Spleen (tissue), 7 donors: Measurements from ENCODE around the gene CLDN3.

DNA sequence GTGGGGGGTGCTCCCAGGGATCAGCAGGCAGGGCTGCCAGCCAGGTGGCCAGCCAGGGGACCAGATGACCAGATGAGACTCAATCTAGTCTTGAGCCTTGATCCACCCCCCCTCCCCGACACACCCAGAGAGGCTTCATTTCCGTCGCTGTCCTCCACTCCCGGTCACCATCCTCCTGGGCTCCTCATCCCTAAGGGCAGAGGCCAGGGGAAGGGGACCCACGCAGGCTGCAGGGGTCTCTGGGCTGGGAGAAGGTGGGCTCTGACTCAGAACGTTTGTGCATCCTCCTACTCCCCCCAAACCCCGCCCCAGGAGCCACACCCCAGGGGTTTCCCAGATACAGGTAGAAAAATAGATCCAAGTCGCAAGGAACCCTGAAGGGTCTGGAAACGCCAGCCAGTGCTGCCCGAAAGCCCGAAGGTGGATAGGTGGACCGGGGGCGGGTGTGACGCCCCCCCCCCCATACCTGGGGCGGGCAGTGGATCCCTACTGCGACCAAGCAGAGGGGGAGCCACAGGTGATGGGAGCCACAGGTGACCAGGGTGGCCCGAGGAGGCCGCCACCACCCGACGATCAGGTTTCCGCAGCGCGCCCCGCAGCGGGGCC lies 855 bp downstream of the STX1A start:
- PRO-cap, 4 experiments, result no peak in any of the 4 experiments
- RAMPAGE, long total RNA, 4 experiments, result no peak in any of the 4 experiments

- PRO-cap, 4 experiments, result no peak in any of the 4 experiments
- RAMPAGE, long total RNA, 4 experiments, result no peak in any of the 4 experiments
Observed at GRCh38 chr7:73770075-73771075, at the start of gene CLDN3. Gene CLDN3 (minus strand): TSS chr7:73770270.

- PRO-cap, 4 experiments, result no peak in any of the 4 experiments
- RAMPAGE, long total RNA, 4 experiments, result no peak in any of the 4 experiments
Observed at GRCh38 chr7:73986100-73986878, 41.7 kb upstream of the ELN start.

DNA sequence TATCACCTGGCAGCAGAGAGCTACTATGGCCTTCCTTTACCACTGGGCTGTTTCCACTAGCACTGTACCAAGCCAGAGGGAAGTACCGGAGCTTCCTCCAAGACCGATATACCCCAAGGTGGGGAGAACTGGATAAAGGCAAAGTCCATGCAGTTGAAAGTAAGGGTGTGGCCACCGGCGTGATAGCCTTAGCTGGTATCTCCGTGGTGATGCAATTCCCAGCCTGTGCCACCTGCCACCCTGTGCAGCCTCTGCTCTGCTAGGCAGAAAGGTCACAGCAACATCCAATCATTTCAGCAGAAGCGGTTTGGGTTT lies 4.3 kb upstream of the CLIP2 start:
- PRO-cap, 4 experiments, result no peak in any of the 4 experiments
- RAMPAGE, long total RNA, 4 experiments, result no peak in any of the 4 experiments

GRCh38 chr7:74363941-74364507 lies 74.8 kb downstream of the CLIP2 start:
- PRO-cap, 4 experiments, result no peak in any of the 4 experiments
- RAMPAGE, long total RNA, 4 experiments, result no peak in any of the 4 experiments

- PRO-cap, 4 experiments, result peak in 1 of 4 experiments; most common plus-strand start chr7:74374361 (in 1)
- RAMPAGE, long total RNA, 4 experiments, result no peak in any of the 4 experiments
Observed at GRCh38 chr7:74374072-74374419, 79.7 kb upstream of the GTF2IRD1 start.

DNA sequence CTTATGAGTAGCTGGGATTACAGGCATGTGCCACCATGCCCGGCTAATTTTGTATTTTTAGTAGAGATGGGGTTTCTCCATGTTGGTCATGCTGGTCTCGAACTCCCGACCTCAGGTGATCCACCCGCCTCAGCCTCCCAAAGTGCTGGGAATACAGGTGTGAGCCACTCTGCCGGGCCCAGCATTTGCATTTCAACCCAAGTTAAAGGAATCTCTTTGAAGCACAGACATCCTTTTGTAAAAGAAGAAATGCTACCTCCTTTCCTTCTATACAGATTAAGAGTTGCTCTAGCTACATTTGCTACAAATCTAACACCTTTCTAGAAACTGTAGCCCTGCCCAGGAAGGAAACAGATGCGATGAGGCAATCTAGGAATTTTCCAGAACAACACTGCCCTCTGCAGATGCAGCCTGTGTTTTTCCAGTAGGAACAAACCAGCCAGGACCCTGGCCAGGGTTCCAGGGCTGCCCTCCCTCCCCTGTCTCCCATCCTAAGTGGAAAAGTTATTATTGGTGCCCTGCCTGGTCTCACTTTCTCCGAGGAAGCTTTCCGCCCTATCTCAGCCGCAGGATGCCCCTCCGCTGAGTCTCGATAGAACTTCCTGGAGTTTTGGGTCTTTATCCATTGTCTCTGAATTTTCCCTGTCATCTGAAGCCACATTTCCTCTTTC lies 60.1 kb upstream of the GTF2IRD1 start:
- PRO-cap, 4 experiments, result no peak in any of the 4 experiments
- RAMPAGE, long total RNA, 4 experiments, result no peak in any of the 4 experiments

DNA sequence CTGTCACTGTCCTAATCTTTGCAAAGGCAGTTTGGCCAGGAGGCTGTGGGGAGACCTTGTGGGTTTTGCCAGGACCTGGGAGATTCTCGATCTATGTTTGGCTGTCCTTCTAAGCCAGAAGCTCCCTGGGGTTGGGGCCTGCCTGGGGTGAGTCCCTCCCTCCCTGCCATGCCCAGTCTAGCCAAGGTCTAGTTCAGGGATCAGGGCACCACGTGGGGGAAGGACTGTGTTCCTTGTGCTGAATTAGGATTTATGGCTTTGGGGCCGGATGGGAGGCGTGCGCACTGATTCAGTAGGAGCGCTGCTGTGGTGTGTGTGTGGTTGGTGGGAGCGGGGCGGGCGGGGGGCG lies 816 bp upstream of the GTF2IRD1 start:
- PRO-cap, 4 experiments, result peak in 4 of 4 experiments; most common plus-strand start position 253 of the sequence (in 4); most common minus-strand start position 85 of the sequence (in 1)
- RAMPAGE, long total RNA, 4 experiments, result no peak in any of the 4 experiments

DNA sequence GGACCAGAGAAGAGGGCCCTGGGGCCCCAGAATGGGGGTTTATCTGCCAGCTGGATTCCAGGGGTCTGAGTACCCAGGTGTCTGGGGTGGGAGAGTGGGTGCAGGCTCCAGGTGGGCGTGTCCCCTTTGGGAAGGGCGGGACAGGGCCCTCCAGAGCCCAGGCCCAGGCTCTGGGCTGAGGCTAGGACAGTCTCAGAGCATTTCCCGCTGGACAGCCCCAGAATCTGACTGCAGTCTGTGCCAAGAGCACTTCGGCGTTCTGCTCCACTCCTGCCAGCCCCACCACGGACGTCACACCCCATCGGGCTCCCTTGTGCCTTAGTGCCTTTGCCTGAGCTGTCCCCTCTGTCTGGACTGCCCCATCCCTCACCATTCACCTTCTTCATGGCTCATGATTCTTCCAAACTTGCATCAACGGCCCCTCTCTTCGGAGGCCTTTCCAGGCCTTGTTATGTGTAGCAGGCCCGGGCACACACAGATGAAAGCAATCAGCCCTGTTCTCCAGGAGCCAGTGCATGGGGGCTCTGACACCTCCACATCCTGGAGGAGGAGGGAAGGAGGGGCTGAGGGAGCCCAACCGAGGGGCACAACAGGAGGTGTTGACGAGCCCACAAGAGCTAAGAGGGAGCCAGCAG lies 41.5 kb downstream of the GTF2IRD1 start:
- PRO-cap, 4 experiments, result no peak in any of the 4 experiments
- RAMPAGE, long total RNA, 4 experiments, result no peak in any of the 4 experiments

- PRO-cap, 4 experiments, result no peak in any of the 4 experiments
- RAMPAGE, long total RNA, 4 experiments, result no peak in any of the 4 experiments
Observed at GRCh38 chr7:74569519-74569905, 88.0 kb upstream of the GTF2I start.

DNA sequence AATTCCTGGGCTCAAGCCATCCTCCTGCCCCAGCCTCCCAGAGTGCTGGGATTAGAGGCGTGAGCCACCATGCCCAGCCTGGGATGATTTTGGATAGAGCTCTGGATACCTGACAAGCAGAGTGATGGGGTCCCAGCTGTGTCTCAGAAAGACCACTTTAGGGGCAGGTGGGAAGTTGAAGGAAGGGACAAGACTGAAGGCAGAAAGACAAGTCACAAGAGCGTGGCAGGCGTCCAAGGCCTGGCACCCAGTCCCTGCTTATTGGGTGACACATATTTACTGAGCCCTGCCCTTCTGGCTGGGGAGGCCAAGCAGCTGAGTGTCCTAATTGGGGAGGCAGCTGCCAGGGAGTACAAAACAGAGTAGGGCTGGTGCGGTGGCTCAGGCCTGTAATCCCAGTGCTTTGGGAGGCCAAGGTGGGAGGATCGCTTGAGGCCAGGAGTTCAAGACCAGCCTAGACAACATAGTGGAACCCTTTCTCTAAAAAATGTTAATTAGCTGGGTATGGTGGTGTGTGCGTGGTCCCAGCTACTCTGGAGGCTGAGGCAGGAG lies 53.2 kb upstream of the GTF2I start:
- PRO-cap, 4 experiments, result no peak in any of the 4 experiments
- RAMPAGE, long total RNA, 4 experiments, result no peak in any of the 4 experiments

GRCh38 chr7:75028679-75029346 lies 44.8 kb downstream of the RCC1L start:
- PRO-cap, 4 experiments, result no peak in any of the 4 experiments
- RAMPAGE, long total RNA, 4 experiments, result no peak in any of the 4 experiments

- PRO-cap, 4 experiments, result no peak in any of the 4 experiments
- RAMPAGE, long total RNA, 4 experiments, result no peak in any of the 4 experiments
Observed at GRCh38 chr7:75148055-75148671, 55.8 kb downstream of the GTF2IRD2B start.

- PRO-cap, 4 experiments, result no peak in any of the 4 experiments
- RAMPAGE, long total RNA, 4 experiments, result start-site peak on the minus strand in 1 of 4 experiments, at chr7:75166537-75166584 at its widest, 70 reads per replicate
Observed at GRCh38 chr7:75166366-75166839, 74.0 kb downstream of the GTF2IRD2B start.

- PRO-cap, 4 experiments, result no peak in any of the 4 experiments
- RAMPAGE, long total RNA, 4 experiments, result start-site peak on the plus strand in 2 of 4 experiments, at chr7:75415723-75416322 at its widest, 10 to 21 reads per replicate
Observed at GRCh38 chr7:75415658-75416635, 20.5 kb downstream of the TRIM73 start.

- PRO-cap, 4 experiments, result no peak in any of the 4 experiments
- RAMPAGE, long total RNA, 4 experiments, result no peak in any of the 4 experiments
Observed at GRCh38 chr7:75544459-75545355, 52.6 kb downstream of the SPDYE5 start.

GRCh38 chr7:75650574-75651173 lies 88.1 kb downstream of the HIP1 start:
- PRO-cap, 4 experiments, result peak in 2 of 4 experiments; most common plus-strand start chr7:75650937 (in 2); most common minus-strand start chr7:75650743 (in 1)
- RAMPAGE, long total RNA, 4 experiments, result no peak in any of the 4 experiments

DNA sequence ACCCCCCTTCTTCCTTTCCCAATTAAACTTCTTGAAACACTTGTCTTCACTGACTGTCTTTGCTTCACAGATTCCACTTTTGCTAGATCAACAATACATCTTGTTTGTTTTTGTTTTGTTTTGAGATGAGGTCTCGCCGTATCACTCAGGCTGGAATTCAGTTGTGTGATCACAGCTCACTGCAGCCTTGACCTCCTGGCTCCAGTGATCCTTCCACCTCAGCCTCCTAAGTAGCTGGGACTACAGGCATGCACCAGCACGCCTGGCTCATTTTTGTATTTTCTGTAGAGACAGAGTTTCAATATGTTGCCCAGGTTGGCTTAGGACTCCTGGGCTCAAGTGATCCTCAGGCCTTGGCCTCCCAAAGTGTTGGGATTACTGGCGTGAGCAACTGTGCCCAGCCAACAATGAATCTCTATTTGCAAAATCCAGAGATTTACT lies 59.6 kb downstream of the HIP1 start:
- PRO-cap, 4 experiments, result no peak in any of the 4 experiments
- RAMPAGE, long total RNA, 4 experiments, result no peak in any of the 4 experiments

GRCh38 chr7:75739084-75740182 lies 692 bp upstream of the HIP1 start:
- PRO-cap, 4 experiments, result peak in 4 of 4 experiments; most common plus-strand start chr7:75739679 (in 3); most common minus-strand start chr7:75739545 (in 3)
- RAMPAGE, long total RNA, 4 experiments, result no peak in any of the 4 experiments

- PRO-cap, 4 experiments, result no peak in any of the 4 experiments
- RAMPAGE, long total RNA, 4 experiments, result no peak in any of the 4 experiments
Observed at GRCh38 chr7:75740787-75741508, 2.2 kb upstream of the HIP1 start.